Measurements from ENCODE around the gene GALNT1.

GRCh38 chr18:35263846-35264390 is 23.1 kb downstream of the ZNF397 start:
- PRO-cap = no peak
- RAMPAGE, long total RNA = no peak

GRCh38 chr18:35409911-35410355 is 32.8 kb upstream of the ZNF396 start:
- PRO-cap = no peak
- RAMPAGE, long total RNA = no peak

GRCh38 chr18:35489725-35490521 is 7.8 kb downstream of the INO80C start:
- PRO-cap = no peak
- RAMPAGE, long total RNA = no peak

DNA sequence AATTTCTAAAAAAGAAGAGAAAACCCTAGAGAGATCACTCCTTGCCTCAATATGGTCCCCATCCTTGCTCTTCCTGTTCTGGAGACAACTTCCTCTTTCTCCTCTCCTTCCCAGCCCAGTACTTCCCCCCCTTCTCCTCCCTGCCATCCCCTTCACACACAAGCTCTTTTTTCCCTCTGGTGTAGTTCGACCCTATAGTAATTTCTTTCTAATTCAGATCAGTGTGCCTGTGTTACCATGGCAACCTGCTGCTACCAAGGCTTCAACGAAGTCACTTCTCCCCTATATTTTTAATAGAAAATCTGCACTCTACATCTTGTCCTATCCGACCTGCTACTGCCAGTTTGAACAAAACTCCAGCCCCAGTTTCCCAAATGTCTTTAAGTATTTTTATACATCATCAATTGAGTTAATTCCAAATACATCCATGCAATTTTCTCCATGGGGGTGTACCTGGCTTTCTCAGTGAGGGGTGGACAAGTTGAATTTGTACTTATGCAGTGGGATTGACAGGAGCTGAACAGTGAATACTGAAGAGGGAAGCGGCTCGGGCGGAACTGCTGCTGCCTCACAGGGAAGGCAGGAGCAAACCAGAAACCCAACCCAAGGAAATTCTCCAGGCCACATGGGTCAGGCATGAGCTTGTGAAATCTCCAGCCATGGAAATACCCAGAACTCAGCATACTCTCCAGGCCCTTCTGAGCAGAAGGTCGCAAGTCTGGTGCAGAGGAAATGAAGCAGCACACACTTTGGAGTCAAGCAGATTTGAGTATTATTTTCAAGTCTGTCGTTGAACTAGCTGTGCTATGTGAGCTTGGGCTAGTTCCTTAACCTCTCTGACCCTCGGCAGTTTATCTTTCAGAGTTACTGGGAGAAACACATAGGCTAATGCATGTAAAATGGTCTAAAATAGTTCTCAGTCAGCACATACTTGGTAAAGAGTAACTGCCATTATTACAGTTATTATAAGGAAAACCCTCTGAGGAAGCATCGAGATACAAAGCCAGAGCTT is 26.4 kb upstream of the INO80C start:
- PRO-cap = no peak
- RAMPAGE, long total RNA = no peak

- PRO-cap = bidirectional peak, plus-strand start at chr18:35581754, minus-strand start at chr18:35581414; unidirectional peak, minus-strand start at chr18:35581965; unidirectional peak, minus-strand start at chr18:35582096
- RAMPAGE, long total RNA = no peak
Observed at GRCh38 chr18:35581659-35582500, at the start of gene GALNT1. Gene GALNT1, plus strand, starts transcription at chr18:35581740.

DNA sequence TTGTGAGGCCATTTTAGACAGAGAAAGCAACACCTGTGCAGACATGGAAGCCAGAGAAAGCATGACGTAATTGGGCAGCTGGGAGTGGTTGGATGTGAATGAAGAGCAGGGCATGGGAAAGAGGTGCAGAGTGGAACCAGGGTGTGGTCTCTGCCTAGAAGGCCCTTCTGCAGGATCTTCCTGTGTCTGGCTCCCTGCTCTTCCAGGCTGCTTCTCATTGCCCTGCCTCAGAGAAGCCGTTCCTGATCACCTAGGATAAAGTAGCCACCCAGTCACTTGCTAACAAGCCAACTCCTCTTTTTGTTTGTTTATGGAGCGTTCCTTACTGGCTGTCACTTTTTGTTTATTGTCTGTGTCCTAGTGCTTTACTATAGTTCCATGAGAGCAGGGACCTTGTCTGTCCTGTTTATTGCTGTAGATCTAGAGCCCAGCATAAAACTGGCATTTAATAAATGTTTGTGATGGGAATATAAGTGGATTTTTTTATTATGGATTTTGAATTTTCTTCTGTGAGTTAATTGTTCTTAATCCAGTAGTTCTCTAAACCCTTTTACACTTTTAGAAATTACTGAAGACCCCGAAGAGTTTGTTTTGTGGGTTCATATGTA is 28.6 kb downstream of the GALNT1 start:
- PRO-cap = no peak
- RAMPAGE, long total RNA = no peak

DNA sequence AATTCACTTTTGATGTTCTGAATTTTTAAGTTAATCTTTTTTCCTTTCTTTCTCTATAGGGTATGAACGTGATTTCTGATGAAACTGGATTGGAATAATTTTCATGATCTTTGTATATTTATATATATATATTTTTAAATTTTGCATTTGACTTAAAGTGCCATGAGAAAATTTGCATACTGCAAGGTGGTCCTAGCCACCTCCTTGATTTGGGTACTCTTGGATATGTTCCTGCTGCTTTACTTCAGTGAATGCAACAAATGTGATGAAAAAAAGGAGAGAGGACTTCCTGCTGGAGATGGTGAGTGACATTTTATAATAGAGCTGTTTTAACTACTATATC is 72.9 kb downstream of the GALNT1 start:
- PRO-cap = no peak
- RAMPAGE, long total RNA = no peak

DNA sequence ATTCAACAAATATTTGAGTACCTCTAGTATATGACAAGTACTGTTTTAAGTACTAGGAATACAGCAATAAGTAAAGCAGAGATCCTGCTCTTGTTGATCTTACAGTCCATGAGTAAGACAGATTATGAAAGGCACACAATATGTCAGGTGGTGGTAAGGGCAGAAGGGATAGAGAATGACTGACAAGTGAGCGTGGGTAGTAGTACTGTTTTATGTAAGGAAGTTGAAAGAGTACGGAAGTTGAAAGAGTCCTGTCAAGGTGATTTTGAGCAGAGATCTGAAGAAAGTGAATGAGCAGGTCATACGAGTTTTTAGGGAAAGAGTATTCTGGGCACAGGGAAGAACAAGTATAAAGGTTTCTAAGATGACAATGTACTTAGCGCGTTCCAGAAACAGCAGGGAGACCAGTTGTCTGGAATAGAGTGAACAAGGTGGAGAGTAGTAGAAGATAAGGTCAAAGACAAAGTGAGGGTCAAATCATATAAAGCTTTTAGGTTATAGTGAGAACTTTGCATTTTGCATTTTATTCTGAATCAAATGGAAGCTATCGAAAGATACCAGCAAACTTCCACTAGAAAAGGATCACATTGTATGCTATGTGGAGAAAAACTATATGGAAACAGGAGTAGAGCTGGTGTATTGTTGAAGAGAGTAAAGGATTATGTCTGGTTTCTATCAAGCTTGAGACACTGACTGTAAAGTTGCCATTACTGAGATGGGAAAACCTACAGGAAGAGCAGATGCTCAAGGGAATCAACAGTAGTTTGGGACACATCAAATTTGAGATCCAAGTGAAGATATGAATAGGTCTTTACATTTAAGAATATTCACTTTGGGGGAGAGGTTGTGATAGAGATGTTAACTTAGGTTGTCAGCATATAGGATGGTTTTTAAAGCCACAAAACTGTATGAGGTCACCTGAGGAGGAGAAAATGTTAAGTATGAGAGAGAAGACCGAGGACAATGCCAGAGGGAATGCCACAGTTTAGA is 111.7 kb downstream of the GALNT1 start:
- PRO-cap = no peak
- RAMPAGE, long total RNA = no peak

- PRO-cap = no peak
- RAMPAGE, long total RNA = no peak
Observed at GRCh38 chr18:36107688-36108326, 21.3 kb downstream of the SLC39A6 start.

DNA sequence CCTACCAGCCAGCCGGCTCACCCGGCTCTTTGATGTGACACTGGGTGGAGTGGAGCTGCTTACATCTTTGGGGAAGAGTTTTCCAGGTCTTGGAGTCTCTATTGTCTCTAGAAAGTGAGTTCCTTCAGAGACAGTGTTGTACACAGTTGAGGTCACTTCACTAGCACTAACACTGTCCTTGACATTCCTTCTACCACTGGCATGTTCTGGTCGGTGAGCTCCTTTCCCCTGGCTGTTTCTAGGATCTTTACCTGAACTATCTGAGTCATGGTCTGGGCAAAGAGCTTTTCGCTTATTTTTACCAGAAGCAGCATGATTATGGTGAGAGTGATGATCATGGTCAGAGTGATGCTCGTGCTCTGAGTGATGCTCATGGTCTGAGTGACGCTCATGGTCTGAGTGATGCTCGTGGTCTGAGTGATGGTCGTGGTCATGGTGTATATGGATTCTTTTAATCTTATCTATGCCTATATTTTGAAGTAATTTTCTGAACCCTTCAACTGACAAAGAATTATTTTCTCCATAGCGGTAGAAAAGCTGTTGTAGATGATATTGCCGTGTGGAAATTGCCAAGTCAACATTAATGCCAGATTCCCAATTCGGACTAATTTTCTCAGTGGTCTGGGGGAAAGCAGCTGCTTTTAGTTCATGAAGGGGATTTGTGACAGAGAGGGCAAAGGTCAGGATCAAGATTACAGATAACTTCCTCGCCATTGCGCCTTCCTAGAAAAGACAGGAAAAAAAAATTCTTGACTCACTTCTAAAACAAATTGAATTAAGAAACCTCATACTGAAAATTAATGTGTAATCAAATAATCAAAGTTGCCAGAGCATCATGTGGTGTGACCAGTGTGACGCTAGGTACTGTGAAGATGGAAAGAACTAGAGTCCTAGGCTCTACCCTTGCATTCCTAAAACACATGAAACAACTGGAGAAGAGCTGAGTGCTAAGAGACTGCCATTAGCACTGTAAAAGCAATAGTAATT is 2.6 kb downstream of the SLC39A6 start:
- PRO-cap = no peak
- RAMPAGE, long total RNA = no peak

- PRO-cap = no peak
- RAMPAGE, long total RNA = no peak
Observed at GRCh38 chr18:36152912-36153613, 23.4 kb downstream of the ELP2 start.

DNA sequence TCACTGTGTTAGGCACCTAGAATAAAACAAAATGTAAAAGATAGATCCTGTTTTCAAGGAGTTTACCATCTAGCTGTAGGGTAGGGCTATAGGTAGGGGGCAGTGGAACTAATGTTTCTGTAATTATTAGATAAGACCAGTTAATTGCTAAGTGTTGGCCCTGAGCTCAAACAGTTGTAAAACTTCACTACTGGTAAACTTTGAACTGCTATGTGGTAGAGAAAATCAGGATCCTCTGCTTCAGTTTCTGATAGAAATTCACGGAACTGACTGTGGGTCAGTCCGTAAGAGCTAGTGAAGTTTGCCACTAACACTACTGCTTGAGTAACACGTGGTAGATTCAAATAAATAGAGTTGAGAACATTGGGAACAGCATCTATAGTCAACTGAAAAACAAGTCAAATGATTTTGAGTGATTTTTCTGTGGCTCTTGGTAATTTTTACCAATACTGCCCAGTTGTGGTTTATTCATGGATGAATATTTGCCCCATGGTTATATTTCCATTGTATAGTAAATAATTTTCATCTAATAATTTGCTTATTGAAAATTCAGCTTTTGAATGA is 26.3 kb downstream of the ELP2 start:
- PRO-cap = no peak
- RAMPAGE, long total RNA = no peak

DNA sequence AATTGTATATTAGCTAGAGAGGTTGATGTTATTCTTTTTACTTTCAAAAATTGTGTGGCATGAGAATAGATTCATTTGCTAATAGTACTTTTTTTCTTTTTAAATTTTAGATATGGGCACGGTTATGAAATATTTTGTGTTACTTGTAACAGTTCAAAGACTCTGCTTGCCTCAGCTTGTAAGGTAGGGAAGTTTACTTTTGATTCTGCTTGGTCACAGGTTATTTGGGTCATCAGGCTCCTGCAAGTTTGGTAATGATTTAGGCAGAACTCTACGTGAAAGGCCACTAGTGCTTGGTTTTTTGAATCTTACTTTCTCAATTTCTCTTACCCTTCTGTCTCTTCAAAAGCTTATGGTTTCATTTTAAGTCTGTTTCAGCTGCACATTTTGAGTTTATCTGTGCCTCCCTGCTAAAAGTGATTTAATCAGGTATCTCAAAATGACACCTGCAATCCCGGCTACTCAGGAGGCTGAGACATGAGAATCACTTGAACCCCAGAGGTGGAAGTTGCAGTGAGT is 26.4 kb upstream of the MOCOS start:
- PRO-cap = no peak
- RAMPAGE, long total RNA = no peak

GRCh38 chr18:36389893-36390730 is 92.6 kb downstream of the FHOD3 start:
- PRO-cap = no peak
- RAMPAGE, long total RNA = no peak

GRCh38 chr18:36692306-36693511 is 136.1 kb downstream of the TPGS2 start:
- PRO-cap = unidirectional peak, plus-strand start at chr18:36693123
- RAMPAGE, long total RNA = no peak

GRCh38 chr18:36786614-36787264 is 42.1 kb downstream of the TPGS2 start:
- PRO-cap = no peak
- RAMPAGE, long total RNA = no peak

DNA sequence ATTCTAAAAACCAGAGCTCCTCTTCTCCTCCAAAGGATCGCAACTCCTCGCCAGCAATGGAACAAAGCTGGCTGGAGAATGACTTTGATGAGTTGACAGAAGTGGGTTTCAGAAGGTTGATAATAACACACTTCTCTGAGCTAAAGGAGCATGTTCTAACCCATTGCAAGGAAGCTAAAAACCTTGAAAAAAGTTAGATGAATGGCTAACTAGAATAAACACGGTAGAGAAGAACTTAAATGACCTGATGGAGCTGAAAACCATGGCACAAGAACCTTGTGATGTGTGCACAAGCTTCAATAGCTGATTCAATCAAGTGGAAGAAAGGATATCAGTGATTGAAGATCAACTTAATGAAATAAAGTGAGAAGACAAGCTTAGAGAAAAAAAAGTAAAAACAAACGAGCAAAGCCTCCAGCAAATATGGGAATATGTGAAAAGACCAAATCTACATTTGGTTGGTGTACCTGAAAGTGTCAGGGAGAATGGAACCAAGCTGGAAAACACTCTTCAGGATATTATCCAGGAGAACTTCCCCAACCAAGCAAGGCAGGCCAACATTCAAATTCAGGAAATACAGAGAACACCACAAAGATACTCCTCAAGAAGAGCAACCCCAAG is 132.1 kb downstream of the KIAA1328 start:
- PRO-cap = no peak
- RAMPAGE, long total RNA = no peak

DNA sequence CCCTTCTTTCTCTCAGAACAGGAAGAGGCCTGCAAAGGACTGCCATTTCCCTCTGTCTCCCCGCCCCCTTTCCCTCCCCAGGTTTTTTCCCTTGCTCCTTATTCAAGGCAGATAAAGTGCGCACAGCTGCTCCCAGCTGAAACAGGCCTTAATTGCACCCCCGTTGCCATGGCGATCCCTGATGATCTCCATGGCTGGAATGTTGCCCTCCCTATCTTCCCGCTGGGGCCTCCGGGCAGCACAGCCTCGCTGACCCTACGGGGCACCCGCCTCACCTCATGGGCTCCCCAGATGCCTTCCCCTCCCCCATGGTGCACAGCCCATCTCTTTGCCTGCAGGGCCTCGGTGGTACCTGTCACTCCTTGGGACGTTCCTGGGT is 115.2 kb downstream of the CELF4 start:
- PRO-cap = no peak
- RAMPAGE, long total RNA = no peak

GRCh38 chr18:37568617-37569244 is 3.1 kb upstream of the CELF4 start:
- PRO-cap = no peak
- RAMPAGE, long total RNA = no peak

DNA sequence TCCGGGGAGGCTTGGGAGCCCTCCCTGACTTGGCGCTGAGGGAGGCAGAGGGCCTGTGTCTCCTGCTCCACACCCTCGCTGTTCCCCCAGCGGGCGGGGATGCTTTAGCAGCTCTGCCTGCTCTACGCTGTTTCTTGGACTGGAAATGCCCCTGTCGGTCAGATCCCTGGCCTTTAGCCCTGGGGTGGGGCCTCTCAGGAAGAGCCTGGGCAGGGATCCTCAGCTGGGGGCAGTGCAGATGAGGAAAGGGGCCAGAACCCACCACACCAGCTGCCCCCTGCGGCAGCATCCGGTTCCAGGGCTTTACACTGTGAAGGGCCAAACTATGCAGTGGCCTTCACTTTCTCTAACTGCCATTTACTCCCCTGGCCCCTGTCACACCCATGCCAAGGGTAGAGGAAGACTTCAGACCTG is 11.8 kb upstream of the CELF4 start:
- PRO-cap = no peak
- RAMPAGE, long total RNA = no peak

All from OCI-LY7 (cell line).